Thoracic aorta (tissue), 1 donor: ENCODE measurements around a stretch of chr9.

- RAMPAGE, long total RNA = no peak
Observed at GRCh38 chr9:128257428-128258469, 18.1 kb downstream of the GOLGA2 start.

DNA sequence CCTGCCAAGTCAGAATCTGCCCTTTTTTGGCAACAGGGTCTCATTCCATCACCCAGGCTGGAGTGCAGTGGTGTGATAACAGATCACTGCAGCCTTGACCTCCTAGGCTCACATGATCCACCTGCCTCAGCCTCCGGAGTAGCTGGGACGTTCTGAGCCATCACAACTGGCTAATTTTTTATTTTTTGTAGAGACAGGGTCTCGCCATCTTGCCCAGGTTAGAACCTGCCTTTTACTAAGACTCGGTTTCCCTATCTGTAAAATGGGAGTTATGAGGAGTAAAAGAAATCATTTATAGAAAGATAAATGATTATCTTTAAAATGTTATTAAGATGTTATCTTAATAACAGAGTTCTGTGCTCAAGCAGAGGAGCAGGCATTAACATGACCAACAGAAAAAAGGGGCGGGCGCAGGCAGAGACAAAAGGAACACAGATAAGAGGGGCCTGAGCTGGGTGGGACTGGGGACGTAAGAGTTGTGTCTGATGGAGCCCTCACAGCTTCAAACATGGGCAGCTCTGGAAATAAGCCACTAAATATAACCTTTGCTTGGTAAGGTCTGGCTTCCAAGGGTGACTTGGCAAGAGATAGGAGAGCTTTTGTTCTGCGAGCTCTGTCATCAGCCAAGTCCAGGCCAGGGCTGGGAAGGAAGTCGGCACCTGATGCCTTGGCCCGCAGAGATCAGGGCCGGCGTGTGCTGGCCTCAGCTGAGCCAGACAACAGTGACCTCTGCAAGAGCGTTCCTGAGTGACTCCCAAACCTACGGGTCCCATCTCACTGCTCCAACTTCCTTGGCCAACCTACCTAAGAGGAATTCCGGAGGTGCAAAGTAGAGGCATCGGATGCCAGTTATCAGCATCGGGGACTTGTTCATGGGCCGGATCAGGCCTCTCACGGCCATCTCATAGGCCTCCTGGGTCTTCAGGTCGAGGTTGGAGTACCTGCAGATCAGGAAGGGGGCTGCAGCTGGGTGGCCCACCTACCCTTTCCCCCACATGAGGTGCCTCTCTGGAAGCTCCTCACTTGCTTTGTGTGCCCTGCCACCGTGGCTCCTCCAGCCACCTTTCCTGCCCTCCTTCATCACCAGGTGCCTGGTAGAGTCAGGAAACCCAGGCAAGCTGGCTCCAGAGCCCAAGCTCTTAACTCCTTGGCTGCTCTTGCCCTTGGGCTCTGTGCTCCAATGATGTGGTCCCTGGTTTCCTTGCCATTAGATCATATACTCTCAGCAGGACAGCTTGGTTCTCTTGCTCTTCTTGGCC is 11.7 kb downstream of the TRUB2 start:
- RAMPAGE, long total RNA = no peak

DNA sequence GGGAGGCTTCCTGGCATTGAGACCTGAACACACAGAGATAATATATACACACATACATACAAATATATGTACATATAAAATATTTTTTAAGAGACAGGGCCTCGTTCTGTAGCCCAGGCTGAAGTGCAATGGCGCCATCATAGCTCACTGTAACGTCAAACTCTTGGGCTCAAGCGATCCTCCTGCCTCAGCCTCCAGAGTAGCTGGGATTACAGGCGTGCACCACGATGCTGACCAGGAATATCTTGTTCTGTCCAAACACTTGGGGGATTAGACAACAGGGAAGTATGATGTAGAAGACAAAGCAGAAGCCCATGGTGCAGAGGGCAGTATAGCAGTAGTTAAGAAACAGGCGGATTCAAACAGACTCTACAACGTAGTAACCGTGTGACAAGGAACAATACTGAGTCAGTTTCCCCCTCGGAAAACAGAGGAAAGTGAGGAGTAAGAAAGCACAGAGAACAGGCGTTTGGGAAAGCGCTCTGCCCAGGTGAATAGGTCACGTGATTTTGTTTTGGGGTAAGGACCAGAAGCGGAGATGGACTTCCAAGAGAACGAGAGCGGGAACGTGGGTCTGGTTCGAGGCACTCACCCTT is 441 bp downstream of the TRUB2 start:
- RAMPAGE, long total RNA = no peak

- RAMPAGE, long total RNA = no peak
Observed at GRCh38 chr9:128361795-128362469, 9.2 kb upstream of the URM1 start.

GRCh38 chr9:128483699-128484107 is 20.8 kb upstream of the GLE1 start:
- RAMPAGE, long total RNA = no peak

DNA sequence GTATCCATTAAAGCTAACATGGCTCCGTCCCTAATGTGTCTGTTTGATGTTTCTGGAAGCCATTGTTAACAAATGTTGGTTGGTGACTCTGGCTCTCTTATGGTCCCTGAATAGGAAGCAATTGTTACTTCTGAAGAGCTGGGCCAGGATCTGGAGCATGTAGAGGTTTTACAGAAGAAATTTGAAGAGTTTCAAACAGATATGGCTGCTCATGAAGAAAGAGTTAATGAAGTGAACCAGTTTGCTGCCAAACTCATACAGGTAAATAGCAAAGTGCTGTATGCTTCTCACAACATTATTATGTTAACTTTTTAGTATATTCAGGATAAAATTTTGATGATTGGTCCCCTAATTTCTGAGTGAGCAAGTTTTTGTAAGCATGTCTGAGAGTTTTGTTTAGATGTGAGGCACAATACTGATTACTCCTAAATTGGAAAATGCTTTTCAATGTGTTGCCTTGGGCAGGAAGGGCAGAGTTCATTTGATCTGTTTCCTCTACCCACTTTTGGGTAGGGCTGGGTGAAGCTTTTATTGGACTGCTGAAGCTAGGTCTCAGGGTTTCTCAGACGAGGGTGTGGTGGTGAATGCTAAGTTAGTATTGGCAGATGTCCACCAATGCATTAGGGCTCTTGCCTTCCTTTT is 22.8 kb downstream of the SPTAN1 start:
- RAMPAGE, long total RNA = no peak

- RAMPAGE, long total RNA = no peak
Observed at GRCh38 chr9:128644123-128644488, 12.5 kb downstream of the DYNC2I2 start.

- RAMPAGE, long total RNA = no peak
Observed at GRCh38 chr9:128684154-128685481, 4.4 kb upstream of the SET start.

GRCh38 chr9:128692534-128693285 is 3.7 kb downstream of the SET start:
- RAMPAGE, long total RNA = no peak

GRCh38 chr9:128803527-128804309 is 14.6 kb upstream of the ENDOG start:
- RAMPAGE, long total RNA = no peak

GRCh38 chr9:128862336-128863141 is 19.2 kb downstream of the KYAT1 start:
- RAMPAGE, long total RNA = no peak

GRCh38 chr9:128882245-128883238 is 609 bp downstream of the LRRC8A start:
- RAMPAGE, long total RNA = no peak

DNA sequence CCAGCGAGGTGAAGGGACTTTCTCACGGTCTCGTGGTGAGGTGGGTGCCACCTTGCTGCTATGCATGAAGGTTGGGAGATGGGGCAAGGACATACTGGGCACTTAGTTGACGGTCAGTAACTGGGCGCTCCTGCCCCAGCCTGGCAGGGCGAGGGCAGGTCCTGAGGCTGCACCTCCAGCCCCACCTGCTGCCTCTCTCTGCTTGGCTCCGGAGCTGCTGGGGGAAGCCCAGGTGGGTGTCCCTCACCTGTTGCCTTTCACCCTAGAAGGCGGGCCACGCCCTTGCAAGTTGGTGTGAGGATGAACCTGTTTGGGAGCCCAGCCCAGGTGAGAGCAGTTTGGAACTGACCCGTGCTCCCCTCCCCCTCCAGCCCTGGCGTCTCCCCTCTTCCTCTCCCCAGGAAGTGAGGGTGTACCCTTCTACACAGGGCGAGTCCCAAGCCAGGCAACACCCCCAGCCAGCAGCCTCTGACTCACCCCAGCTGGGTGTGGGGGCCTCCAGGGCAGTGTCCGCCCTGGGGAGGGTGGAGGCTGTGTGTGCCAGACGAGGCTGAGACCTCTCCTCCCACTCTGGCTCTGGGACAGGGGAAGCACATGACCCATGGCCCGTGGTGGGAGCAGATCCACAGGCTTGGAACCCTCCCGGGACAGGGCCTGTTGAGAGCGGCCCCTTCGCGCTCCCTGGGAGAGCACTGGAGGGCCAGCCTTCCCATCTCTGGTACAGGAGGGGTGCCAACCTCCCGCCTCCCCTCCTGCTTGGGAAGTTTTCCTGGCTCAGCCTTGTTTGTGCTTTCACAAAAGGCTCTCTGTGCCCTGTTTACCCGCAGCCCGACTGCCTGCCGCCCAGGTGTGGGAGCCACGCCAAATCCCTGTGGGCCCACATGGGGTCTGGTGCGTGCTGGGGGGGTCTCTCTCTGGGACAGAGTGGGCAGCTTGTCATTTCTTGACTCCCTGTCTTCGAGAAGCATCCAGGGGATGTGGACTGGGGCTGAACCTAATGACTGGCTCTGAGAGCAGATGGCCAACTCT is 10.5 kb downstream of the LRRC8A start:
- RAMPAGE, long total RNA = no peak

DNA sequence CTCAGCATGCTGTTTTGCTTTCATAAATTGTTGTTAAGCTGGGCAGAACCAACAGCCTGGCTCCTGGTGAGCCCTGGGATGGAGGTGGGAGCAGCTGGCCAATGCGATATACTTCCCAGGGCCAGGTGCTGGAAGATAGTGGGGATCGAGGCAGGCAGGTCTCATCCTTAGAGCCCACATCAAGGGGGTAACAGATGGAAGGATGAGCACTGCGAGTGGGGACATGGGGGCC is 5.2 kb upstream of the PHYHD1 start:
- RAMPAGE, long total RNA = no peak

- RAMPAGE, long total RNA = no peak
Observed at GRCh38 chr9:128918753-128919862, 1.7 kb upstream of the PHYHD1 start.

- RAMPAGE, long total RNA = no peak
Observed at GRCh38 chr9:128926845-128927199, 6.0 kb downstream of the PHYHD1 start.

DNA sequence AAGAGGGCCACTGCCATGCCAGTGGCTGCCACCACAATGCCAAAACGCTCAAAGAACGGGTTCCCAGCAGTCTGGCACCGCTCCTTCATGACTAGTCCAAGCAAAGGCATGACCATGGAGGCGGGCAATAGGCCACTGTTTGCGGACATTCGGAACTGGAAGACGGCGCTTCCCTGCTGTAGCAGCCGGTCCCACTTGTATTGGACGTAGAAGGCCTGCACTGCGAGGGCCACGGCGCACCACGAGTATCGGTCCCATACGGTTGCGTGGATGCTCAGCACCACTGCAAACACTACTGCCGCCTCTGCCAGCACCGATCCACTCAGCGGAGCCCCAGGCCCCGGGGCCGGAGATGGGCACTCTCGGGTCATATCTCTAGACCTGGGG is 477 bp downstream of the DOLK start:
- RAMPAGE, long total RNA = no peak

GRCh38 chr9:128987849-128988236 is 40.3 kb downstream of the SH3GLB2 start:
- RAMPAGE, long total RNA = no peak

DNA sequence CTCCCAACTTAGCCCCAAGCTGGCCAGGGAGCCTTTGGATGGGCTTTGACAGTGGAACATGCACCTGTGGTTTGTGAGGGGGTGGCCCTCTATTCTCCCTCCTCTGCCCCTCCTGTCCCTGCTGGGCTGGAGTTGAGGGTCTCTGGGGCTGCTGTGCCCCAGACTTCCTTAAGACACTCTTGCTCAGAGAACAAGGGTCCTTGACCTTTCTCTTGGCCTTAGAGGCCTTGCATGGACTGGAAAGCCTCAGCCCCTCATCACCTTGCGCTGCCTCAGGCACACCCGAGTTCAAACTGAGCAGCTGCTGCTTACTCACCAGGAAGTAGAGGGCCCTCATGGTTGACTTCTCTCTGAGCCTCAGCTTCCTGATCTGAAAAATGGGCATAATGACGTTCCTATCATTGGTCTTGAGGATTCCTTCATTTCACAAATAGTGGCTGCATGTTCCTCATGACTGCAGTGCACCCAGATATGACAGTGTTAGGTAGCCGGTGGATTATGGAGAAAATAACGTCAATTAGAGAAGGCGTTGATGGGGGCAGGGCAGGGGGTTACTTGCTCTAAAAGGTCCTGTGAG is 28.7 kb downstream of the IER5L start:
- RAMPAGE, long total RNA = no peak

DNA sequence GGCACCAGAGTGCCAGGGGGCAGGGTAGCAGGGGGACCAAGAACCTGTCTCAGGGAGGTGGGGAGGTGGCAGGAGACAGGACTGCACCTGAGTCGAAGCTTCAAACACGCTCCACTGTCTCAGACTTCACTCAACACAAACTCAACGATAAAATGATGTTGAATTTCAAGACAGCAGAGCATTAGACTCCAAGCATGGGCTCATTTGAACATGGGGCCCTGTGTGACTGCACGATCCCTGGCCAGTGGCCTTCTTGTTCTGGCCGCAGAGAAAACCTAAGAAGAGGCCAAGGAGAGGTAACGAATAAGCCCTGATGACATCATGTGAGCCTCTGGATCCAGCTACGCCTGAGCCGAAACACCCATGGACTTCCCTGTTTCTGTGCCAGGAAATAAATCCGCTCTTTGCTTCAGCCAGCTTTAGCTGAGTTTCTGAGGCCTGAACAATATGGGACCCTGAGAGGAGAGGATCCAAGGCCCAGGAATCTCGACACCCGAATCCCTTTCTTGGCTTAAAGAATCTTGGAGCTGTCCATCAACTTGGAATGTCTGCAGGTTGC is 13.9 kb downstream of the IER5L start:
- RAMPAGE, long total RNA = no peak